Temporal lobe (tissue), 2 donors: ENCODE results near the genes PANX2 and TRABD.

- RAMPAGE, long total RNA, result no peak
These were observed 17.7 kb downstream of the CRELD2 start for GRCh38 chr22:49935934-49936650.

- RAMPAGE, long total RNA, result no peak
These were observed 19.5 kb downstream of the CRELD2 start for GRCh38 chr22:49937623-49938595.

- RAMPAGE, long total RNA, result no peak
These were observed 1.6 kb downstream of the PIM3 start for GRCh38 chr22:49961931-49962903.

- RAMPAGE, long total RNA, result no peak
These were observed 9.3 kb downstream of the PIM3 start for GRCh38 chr22:49969825-49970393.

- RAMPAGE, long total RNA, result no peak
These were observed 15.0 kb downstream of the PIM3 start for GRCh38 chr22:49975295-49976290.

GRCh38 chr22:50169298-50170419 is 872 bp upstream of the PANX2 start:
- RAMPAGE, long total RNA, result no peak

DNA sequence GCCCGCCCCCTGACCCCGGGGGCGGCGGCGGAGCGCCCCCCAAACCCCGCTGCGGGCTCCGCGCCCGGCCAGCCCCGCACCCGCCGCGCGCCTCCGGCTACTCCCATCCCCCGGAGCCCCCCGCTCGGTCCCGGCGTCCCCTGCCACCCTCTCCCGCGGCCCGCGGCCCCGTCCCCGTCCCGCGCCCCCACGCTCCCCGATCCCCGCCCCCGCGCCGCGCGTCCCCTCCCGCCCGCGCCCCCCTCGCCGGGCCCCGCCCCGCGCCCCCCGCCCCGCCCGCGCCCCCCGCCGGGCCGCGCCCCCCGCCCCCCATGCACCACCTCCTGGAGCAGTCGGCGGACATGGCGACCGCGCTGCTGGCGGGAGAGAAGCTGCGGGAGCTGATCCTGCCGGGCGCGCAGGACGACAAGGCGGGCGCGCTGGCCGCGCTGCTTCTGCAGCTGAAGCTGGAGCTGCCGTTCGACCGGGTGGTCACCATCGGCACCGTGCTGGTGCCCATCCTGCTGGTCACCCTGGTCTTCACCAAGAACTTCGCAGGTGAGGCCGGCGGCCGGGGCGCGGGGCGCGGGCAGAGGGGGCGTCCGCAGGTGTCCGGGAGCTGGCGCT is at the start of gene PANX2:
TSS of gene PANX2 (plus strand) at position 312 of the 606 bp plus-strand sequence.
- RAMPAGE, long total RNA, result start-site peak on the plus strand centred at position 325 of the sequence, 22 bp wide, 11 and 35 reads in 2 replicates

DNA sequence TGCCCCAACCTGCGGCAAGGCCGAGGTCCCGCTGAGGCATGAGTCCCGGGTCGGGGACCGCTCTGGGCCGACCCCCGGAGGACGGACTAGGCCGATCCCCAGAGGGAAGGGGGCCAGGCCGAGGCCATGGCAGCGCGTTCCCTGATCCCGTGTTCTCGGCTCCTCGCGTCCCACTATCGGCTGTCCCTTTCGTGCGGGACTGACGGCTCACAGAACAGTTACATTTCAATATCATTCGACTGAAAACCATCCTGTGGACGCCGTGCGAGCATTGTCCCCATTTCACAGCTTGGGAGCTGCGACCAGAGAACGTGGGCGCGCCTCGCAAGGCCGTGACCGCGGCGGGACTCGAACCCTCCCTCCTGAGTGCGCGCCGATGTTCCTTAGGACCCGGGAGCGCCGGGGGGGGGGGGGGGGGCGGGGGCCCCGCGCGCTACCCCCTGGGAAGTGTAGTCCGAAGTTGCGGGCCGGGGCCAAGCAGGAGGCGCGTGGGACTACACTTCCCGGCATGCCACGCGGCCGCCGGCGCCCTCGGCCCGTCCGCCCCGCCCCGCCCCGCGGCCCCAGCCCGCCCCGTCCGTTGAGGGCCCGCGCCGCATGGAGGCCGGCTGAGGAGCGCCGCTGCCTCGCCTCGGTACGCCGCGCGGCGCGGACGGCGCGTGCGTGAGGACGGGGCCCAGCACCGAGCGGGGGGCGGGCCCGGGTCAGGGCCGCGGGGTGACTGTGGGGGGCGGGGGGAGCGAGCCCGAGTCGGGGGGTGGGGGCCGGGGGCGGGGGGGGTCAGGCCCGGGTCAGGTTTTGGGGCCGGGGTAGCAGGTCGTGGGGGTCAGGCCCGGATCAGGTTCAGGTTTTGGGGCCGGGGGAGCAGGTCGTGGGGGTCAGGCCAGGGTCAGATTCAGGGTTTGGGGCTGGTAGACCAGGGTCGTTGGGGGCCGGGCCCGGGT is at the start of gene TRABD:
TSS of gene TRABD (plus strand) at position 571 of the 944 bp plus-strand sequence.
- RAMPAGE, long total RNA, result no peak

DNA sequence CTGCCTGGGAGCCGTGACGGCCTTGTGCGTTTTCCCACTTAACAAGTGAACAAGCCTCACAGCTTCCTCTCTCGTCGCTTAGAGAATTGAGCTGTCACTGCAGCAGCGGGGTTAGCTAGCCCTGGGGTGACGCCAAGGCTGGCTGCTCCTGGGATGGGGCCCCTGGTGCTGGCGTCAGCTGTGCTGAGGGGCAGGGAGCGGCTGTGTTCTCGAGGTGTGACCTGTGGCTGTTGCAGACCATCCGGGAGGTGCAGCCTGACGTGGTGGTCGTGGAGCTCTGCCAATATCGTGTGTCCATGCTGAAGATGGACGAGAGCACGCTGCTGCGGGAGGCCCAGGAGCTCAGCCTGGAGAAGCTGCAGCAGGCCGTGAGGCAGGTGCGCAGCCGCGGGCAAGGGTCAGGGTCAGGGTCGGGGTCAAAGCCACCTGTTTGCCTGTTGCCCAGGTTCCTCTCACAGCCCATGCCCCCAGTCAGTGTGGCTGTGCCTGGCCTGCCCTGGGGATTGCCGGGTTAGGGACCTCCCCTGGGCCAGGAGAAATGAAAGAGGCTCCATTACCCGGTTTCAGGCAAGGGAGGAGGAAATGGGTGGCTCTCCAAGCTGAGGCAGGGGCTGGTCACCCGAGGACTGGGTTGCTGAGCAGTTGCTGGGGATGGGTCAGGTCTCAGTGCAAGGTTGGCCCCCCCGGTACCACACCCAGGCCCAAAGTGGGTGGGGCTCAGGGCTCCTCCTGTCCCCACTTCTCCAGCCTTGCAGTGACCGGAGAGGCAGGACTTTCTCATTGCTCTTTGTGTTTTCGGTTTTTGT is 5.9 kb upstream of the SELENOO start:
- RAMPAGE, long total RNA, result no peak

GRCh38 chr22:50209129-50209841 is 8.5 kb downstream of the SELENOO start:
- RAMPAGE, long total RNA, result no peak

GRCh38 chr22:50219066-50219717 is 18.4 kb downstream of the SELENOO start:
- RAMPAGE, long total RNA, result no peak

- RAMPAGE, long total RNA, result no peak
These were observed 3.0 kb upstream of the TUBGCP6 start for GRCh38 chr22:50247640-50248425.

DNA sequence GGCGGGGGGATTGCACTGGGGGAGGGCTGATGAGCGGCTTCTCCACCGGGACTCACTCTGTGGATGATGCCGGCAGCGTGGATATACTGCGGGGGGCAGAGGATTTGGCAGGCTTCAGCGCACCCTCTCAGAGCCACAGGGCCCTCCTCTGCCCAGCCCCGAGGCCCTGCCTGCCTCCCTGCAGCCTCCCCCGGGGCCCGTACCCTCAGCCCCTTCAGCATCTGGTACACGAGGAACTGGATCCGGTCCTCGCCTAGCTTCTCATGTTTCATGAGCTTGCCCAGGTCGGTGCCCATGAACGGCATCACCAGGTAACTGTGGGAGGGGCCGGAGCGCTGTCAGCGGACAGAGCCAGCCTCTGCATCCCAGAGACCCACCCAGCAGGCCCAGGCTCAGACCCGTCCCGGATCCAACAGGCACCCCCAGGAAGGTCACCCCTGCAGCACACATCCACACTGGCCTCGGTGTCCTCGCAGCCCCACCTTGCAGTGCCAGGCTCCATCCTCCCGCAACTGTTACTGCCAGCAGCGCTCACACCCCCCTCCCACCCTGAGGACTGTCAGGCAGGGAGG is 4.5 kb downstream of the MAPK12 start:
- RAMPAGE, long total RNA, result no peak

DNA sequence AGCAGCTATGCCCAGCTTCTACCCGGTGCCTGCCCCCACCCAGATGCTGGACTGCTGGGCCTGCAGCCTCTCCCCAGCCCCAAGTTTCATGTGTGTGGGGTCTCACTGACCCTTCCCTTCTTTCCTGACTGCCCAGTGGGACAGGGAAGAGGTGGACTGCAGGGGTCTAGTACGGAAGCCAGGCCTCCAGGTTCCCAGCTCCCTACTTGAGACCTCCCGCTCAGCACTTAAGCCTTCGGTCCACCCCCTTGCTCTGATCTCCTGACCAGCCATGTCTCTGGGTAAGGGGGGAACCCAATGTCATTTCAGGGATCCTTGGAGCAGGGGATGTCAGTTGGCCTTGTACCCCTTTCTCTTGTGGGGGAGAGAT is 2.6 kb upstream of the MAPK11 start:
- RAMPAGE, long total RNA, result no peak

DNA sequence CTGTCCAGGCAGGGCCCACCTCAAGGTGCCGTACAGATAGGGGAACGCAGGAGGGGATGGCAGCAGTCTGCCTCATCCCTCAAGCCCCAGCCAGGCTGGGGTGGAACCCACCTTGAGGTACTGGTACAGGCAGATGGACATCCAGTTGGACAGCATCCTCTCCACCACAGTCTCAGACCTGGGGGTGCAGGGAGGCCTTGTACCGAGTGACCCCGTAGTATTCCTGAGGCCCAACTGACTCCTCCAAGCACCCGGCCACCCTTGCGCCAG is 9.6 kb upstream of the MAPK11 start:
- RAMPAGE, long total RNA, result no peak

- RAMPAGE, long total RNA, result no peak
These were observed 11.3 kb upstream of the MAPK11 start for GRCh38 chr22:50281227-50282151.

GRCh38 chr22:50360385-50361167 is 17.4 kb downstream of the PPP6R2 start:
- RAMPAGE, long total RNA, result no peak

DNA sequence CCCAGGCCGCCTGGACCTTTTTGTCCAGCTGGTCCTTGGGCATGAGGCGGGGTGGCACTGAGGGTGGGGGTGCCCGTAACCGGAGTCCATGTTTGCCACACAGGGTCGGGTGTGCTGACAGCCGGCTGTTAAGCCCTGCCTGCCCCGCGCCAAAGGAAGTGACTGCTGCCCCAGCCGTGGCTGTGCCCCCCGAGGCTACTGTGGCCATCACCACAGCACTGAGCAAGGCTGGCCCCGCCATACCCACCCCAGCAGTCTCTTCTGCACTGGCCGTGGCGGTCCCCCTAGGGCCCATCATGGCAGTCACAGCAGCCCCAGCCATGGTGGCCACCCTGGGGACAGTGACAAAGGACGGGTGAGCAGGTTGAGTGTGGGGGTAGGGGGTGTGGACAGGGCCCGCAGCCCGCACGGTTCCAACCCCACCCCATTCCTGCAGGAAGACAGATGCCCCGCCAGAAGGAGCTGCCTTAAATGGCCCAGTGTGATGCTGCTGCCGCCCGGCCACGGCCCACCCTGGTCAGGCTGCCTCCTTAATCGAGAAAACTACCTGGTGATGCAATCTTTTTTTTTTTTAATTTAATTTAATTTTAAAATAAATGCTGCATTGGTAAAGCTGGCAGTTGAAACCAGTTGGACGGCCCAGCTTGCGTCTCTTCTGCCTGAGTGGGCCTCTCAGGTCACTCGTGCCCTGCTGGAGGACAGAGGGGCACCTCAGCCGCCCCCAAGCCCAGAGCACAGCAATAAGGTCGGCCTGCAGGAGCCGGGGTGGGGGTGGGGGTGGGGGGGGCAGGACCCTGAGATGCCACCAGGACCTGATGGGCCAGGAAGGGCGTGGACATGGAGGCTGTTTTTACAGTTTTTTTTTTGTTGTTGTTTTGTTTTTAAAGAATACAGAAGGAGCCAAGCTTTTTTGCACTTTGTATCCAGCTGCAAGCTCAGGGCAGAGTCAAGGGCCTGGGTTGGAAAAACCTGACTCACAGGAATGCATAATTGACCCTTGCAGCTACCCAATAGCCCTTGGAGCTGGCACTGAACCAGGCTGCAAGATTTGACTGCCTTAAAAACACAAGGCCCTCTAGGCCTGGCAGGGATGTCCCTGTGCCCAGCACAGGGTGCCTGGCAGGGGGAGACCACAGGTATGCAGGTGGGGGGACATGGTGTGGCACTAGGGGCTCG is 30.7 kb downstream of the SBF1 start:
- RAMPAGE, long total RNA, result no peak

DNA sequence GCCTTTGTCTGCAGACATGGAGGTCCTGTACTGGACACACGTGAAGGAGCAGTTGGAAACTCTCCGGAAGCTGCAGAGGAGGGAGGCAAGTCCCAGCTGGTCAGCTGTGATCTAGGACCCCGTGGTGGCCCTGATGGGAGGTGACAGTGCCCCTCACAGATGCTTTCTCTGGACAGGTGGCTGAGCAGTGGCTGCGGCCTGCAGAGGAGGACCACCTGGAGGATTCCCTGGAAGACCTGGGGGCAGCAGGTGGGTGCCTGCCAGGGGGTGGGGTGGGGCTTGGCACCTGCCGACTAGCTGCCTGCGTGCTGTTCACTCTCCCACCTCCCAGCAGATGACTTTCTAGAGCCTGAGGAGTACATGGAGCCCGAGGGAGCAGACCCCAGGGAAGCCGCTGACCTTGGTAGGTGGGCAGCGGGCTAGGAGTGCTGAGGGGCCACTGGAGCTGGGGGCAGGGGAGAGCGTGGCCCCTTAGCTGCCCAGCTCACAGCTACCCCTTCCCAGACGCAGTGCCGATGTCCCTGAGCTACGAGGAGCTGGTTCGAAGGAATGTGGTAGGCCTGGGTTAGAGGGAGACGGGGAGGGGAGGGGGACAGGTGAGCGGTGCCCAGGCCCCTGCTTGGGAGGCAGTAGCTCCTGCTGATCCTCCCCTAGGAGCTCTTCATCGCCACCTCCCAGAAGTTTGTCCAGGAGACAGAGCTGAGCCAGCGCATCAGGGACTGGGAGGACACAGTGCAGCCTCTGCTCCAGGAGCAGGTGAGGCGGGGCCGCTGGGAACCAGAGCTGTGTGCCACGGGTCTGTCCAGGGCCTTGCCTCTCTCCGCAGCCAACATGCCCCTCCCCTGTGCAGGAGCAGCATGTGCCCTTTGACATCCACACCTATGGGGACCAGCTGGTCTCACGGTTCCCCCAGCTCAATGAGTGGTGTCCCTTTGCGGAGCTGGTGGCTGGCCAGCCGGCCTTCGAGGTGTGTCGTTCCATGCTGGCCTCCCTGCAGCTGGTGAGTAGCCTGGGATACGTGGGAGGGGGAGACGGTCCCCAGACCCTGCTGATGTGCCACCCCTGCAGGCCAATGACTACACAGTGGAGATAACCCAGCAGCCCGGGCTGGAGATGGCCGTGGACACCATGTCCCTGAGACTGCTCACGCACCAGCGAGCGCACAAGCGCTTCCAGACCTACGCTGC is 2.8 kb downstream of the SCO2 start:
- RAMPAGE, long total RNA, result no peak

DNA sequence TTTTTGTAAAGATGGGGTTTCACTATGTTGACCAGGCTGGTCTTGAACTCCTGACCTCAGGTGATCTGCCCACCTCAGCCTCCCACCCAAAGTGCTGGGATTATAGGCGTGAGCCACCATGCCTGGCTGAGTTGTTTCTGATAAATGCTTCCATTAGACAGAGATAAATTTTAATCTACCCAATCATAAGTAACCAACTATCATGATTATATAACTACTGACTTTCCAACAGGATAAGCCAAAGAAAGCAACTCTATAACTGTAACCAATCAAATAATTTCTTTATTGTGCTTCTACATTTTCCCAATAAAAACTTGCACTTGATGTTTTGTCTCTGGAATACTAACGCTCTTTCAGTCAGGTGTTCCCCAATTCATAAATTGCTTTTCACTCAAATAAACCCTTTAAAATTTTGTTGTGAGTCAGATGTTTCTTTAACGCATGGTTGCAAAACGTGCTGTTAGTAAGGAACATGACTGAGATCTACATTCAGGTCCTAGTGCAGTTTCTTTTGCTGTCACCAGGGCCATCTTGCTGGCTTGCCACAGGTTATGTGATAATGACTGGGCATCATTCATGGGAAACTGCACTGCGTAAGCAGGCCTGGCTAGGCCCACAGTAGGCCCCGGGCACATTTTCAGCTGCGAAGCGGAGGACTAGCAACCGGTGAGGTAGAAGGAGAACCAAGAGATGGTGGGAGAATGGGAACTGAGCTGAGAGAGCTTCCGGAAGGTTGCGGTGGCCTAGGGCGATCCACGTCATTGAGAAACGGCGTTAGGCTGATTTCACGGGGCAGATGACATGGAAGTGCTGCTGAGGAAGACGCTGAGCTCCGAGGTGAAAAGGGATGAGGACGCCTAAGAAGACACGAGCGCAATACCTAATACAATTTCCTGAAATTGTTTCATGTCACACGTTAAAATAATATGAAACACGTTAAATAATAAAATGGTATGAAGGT is 3.4 kb upstream of the KLHDC7B start:
- RAMPAGE, long total RNA, result no peak